Measurements from ENCODE around the gene DUS1L.

- PRO-cap, 8 experiments = peak in 8 of 8 experiments; most common plus-strand start chr17:82065868 (in 2); most common minus-strand start chr17:82065804 (in 6)
Measured at GRCh38 chr17:82065325-82066198, at the start of gene DUS1L. Gene DUS1L, minus strand, starts transcription at chr17:82065804.

DNA sequence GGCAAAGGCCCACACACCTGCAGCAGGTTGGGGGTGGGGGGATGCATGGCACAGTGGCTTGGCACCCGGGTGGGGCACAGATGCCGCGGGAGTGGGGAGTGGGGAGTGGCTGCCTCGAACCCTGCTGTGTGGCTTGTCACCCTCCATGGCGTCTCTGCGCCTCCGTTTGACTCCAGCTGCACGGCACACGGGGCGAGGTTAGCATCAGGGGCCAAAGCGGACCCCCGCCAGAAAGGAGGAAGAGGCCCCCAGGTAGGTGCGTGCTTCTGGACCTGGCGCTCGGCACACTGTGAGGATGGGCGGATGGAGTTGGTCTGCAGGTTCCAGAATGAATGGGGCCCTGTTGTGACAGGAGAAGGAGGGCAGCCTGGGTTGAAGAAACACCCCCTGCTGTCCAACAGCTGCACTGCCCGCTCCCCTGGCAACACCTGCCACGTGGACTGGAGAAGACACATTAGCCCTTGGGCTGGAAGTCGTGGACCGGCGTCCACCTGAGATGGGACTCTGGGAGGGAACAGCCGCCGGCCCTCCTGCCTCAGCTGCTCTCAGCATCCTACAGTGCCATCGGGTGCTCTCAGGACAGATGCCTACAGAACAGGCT, 9.3 kb upstream of the FASN start:
- PRO-cap, 8 experiments = no peak in any of the 8 experiments

DNA sequence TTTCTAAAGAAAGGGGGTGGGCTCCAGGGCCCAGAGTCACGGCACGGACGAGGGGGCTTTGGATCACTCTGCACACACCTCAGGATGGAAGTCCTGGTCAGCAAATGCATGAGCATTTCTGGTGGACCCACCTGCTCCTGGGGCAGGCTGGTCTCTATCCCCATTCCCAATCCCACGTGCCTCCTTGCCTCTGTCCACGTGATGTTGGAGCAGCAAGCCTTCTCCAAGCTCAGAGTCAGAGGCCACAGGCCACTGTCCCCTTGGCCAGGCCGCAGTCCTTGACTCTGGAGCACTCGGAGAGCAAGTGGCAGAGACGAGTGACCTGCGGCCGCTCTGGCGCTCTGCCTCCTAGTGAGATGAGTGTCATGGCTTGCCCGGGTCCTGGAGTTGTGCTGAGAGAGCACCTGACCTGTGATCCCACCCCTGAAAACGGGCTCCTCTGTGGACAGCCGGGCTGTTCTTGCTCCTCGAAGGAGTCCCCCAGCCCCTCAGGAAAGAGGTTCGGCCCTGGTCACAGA, 9.9 kb upstream of the FASN start:
- PRO-cap, 8 experiments = no peak in any of the 8 experiments

GRCh38 chr17:82120127-82120578, 22.1 kb upstream of the FASN start:
- PRO-cap, 8 experiments = peak in 1 of 8 experiments; most common plus-strand start chr17:82120428 (in 1)

DNA sequence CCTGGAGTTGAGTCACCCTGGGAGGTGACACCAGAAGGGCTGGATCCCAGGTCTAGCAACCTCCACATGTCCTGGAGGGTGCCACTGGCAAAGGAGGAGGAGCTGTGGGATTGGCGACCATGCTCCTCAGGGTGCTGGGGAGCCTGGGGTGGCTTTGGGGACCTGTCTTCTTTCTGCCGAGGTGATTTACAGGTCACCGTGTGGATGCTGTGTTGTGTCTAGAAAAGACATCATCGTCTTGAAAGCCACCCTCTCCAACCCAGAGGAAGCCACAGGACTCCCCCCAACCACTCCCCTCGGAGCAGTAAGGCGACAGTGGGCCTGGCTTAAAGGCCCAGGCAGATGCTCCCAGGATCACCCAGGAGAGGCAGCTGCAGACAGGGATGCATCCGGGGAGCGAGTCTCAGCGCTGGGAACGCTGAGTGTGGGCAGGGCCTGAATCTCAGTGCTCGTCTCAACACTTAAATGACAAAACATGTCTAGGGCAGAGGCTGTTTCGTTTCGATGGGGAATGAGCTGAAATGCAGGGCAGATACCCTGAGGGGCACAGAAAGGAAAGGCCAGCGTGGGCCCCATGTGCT, 29.7 kb upstream of the FASN start:
- PRO-cap, 8 experiments = peak in 6 of 8 experiments; most common plus-strand start position 351 of the sequence (in 4); most common minus-strand start position 175 of the sequence (in 6)

- PRO-cap, 8 experiments = peak in 5 of 8 experiments; most common plus-strand start chr17:82249495 (in 2); most common minus-strand start chr17:82249376 (in 2)
Measured at GRCh38 chr17:82249256-82249771, 20.5 kb downstream of the SLC16A3 start.

DNA sequence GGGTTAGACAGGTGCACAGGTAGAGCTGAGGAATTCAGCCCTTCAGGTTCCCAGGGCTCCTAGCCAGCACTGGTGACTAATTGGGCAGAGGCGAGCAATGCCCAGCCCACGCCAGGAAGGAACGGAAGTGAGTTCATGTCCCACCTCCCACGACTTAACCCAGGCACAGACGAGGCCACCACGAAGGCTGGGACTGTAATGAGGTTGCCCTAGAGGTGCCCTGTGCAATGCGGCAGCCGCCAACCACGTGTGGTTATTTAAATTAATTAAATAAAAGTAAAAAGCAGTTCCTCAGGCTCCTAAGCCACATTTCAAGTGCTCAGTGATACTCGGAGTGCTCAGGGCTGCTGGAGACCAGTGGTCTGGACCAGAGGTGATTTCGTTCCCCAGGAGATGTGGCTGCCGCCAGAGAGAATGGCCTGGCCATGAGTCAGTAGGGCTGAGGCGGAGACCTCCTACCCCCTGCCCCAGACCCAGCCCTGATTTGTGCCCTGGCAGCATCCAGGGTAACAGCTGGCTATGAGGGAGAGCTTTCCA, 8.5 kb upstream of the CSNK1D start:
- PRO-cap, 8 experiments = no peak in any of the 8 experiments

DNA sequence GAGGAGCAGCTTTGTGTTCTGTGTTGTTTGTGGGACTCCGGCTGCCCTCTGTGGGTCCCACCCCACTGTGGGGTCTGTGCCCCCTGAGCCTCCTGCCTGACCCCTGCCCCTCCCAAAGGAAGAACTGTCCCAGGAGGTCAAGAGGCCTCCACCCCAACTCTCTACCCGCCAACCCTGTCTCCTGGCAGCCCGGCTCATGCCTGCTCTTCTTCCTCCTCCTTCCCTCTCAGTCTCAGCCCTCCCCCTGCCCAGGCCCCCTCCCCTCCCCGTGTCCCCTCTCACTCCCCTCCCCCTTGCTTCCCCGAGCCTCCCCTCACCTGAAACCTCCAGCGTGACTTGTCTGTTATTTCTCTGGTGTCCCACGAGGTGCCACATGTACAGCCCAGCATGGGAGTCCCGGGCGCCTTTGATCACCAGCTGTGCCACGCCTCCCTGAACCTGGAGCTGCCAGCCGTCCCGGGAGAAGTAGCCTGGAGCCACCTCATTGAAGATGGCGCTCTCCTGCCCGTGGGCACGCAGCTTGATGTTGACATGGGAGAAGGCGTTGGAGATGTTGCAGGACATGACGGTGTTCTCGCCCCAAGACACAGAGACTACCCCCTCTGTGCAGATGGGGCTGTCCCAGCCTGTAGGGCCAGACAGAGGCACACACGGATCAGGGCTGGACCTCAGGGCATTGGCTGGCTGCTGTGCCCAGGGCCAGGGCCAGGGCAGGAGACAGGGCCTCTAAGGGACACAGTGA, 7.0 kb upstream of the CD7 start:
- PRO-cap, 8 experiments = peak in 1 of 8 experiments; most common minus-strand start position 162 of the sequence (in 1)

DNA sequence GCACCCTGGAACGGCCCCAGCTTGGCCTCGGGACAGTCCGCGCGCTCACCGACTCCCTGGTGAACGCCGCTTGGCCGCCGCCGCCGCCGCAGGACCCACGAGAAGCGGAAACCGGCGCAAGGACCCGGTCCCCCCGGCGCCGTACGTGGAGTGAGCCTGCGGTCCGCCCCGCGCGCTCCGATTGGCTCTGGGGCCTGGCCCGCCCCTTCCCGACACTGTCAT, 262 bp upstream of the NARF start:
- PRO-cap, 8 experiments = peak in 8 of 8 experiments; most common minus-strand start position 97 of the sequence (in 3)

DNA sequence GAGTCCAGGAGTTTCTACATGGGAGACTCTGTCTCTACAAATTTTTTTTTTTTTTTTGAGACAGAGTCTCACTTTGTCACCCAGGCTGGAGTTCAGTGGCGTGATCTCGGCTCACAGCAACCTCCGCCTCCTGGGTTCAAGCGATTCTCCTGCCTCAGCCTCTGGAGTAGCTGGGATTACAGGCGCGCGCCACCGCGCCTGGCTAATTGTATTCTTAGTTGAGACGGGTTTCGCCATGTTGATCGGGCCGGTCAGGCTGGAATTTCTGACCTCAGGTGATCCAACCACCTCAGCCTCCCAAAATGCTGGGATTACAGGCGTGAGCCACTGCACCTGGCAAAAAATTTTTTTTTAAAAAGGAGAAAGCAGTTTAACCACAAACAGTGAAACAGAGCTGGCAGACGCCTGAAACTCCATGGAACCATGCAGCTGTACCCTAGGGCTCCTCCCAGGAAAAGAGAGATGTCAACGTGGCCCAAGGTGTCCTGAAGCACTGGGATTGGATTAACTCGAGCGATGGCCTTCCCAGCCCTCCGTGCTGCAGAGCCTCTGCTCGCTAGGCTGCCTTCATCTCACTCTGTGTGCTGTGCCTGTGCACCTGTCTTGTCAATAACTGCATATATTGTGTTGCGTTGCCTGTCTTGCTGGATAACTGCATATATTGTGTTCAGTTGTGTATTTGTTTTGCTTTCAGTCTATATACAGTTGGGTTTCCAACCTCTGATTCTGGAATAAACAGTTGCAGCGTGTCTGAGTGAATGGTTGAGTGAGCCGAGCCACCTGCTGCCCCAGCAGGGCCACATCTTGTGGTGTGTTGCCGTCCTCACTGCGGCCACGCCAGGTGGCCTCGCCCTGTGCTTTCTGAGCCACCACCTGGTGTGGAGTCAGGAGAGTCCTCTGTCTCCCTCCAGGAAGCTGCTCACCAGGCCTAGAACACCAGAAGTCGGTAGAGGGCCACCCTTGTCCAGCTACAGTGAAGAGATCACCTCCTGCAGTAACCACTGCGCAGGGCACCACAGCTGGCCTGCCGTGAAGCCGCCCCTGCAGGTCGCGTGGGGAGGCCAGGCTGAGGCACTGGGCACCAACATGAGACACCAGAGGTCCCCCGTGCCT, 29.4 kb upstream of the FOXK2 start:
- PRO-cap, 8 experiments = peak in 1 of 8 experiments; most common plus-strand start position 747 of the sequence (in 1)

DNA sequence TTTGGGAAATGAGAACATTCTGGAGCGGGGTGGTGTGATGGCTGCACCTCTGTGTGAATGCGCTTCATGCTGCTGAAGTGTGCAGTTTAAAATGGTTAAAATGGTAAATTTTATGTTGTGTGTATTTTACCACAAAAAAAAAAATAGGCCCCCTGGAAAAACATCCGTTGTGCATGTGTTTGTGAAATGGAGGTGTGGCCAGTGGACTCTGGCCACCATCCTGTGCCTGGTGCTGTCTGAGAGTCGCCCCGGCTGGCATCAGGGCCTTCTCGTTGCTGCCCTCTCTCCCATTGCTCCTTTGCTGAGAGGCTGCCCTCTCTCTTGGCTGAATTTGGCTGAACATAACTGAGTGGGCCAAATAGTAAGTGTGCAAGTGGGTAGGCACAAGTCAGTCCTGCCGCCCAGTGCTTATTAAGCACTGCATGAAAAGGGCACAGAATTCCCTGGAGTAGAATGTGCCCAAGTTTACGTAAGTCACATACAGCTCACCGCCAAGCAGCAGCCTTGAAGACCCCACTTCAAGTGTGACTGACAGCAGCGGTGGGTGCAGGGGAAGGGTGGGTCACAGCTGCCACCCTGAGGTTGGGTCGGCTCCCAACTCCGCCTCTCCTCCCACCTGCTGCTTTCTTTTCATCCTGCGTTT, 46.7 kb downstream of the FOXK2 start:
- PRO-cap, 8 experiments = no peak in any of the 8 experiments

- PRO-cap, 8 experiments = no peak in any of the 8 experiments
Measured at GRCh38 chr17:82752279-82752400, 275 bp downstream of the TBCD start.

- PRO-cap, 8 experiments = no peak in any of the 8 experiments
Measured at GRCh38 chr17:82781382-82782236, 29.7 kb downstream of the TBCD start.

DNA sequence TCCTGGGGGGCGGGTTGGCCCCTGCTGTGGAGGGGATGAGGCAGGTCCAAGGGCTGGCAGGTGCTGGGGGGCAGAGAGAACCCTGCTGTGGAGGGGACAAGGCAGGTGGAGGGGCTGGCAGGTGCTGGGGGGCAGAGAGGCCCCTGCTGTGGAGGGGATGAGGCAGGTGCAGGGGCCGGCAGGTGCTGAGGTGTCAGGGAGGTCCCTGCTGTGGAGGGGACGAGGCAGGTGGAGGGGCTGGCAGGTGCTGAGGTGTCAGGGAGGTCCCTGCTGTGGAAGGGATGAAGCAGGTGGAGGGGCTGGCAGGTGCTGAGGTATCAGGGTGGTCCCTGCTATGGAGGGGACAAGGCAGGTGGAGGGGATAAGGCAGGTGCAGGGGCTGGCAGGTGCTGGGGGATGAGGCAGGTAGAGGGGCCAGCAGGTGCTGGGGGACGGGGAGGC, 31.2 kb downstream of the ZNF750 start:
- PRO-cap, 8 experiments = no peak in any of the 8 experiments

GRCh38 chr17:82892681-82893827, 53.2 kb upstream of the ZNF750 start:
- PRO-cap, 8 experiments = peak in 3 of 8 experiments; most common plus-strand start chr17:82893427 (in 2); most common minus-strand start chr17:82893223 (in 3)

- PRO-cap, 8 experiments = no peak in any of the 8 experiments
Measured at GRCh38 chr17:82947386-82948142, 104.0 kb downstream of the B3GNTL1 start.

DNA sequence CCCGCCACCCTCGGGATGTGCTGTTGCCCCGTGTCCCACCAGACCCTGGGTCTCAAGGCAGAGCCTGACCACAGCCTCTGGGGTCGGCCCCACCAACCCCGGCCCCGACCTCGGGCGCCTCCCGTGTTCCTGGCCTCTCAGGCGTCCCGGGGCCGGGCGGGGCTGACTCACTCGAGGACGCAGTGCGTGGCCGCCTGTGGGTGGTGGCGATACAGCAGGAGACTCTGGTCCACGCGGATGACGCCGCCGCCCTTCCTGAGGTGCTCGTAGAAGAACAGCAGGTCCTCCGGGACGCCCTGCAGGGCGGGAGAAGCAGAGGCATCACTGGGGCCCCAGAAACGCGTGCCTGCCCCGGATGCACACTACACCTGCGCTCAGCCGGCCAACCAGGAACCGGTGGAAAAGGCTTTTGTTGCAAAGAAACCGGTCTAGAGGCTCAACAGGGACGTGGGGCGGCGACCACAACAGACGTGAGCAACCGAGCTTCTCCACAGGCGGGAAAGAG, 90.6 kb downstream of the B3GNTL1 start:
- PRO-cap, 8 experiments = peak in 3 of 8 experiments; most common plus-strand start position 298 of the sequence (in 2); most common minus-strand start position 124 of the sequence (in 2)

GRCh38 chr17:83087433-83087709, 8.0 kb downstream of the METRNL start:
- PRO-cap, 8 experiments = peak in 5 of 8 experiments; most common plus-strand start chr17:83087485 (in 5)

DNA sequence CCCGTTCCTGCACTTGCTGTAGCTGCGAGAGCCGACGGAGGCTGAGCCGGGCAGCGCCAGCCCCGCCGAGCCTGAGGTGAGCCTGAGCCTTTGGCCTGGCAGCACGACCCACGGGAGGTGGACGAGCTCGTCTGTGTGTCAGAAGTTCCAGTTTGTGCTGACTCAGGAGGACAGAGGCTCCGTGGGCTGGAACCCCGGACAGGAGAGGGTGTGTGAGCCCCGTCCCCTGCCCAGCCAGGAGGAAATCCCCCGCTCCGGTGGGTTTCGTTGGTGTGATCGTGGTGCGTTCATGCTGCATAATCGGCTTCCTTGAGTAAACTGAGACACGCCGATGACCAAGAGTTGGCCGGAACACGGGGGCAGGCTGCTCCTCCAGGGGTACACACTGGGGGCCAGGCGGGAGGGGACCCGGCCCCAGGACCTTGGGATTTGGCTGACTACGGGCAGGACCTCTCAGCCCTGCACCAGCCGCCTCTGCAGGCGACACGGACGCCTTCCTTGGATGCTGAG, 8.4 kb downstream of the METRNL start:
- PRO-cap, 8 experiments = peak in 7 of 8 experiments; most common plus-strand start position 342 of the sequence (in 3)

DNA sequence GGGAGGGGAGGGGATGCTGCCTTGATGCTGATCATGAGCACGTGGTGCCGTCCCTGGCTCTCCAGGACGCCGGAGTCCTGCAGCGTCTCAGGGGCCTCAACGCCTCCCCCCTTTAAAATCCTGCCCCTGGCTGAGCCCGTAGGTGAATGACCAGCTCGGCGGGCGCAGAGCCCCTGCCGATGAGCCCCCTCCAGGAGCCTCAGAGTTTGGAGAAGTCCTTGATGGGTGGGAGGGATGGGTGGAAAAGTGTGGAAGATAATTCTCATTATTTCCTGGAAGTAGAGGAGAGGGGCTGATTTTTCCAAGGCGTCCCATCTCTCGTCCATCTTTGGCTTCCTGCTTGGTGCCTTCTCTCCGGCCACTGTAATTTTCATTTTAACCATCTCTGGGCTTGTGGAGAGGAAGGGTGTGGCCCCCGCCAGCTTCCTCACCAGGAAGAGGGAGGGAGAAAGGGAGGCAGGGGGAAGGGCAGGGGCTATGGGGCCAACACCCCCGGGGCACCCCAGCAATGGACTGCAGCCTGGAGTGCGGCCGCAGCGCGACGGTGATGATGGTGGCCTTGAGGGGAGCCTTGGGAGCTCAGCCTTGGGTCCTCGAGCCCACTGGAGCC, 9.3 kb downstream of the METRNL start:
- PRO-cap, 8 experiments = peak in 6 of 8 experiments; most common plus-strand start position 386 of the sequence (in 3); most common minus-strand start position 91 of the sequence (in 1)

Data from peripheral blood mononuclear cell (primary cell).